Airway epithelial cell (primary cell): ENCODE results near the genes NARF and FN3KRP.

DNA sequence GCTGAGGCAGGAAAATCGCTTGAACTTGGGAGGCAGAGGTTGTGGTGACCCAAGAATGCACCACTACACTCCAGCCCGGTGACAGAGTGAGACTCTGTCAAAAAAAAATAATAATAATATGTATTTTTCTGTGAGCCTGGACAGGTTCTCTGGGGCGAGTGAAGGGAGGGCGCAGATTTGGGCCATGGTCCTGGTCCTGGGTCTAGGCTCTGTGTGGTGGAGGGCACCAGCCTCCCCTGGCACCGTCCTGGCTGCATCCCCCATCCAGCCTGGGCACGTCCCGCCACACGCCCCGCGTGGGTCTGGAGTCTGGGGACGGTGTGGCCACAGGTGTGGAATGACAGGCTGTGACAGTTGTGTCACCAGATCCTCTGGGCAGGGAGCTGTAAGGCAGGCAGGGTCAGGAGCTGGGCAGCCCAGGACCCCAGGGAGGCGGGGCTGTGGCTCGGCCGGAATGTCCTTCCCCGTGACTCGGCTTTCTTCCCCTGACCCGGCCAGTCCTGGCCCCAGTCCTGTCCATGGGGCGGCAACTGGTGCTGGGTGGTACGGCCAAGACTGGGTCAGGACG, 3.6 kb upstream of the SLC16A3 start:
- RAMPAGE, long total RNA = no peak

GRCh38 chr17:82258456-82259701, 14.6 kb downstream of the CSNK1D start:
- RAMPAGE, long total RNA = no peak

- RAMPAGE, long total RNA = no peak
Observed at GRCh38 chr17:82269451-82270086, 3.9 kb downstream of the CSNK1D start.

- RAMPAGE, long total RNA = no peak
Observed at GRCh38 chr17:82300839-82301139, 16.6 kb downstream of the CD7 start.

- RAMPAGE, long total RNA = no peak
Observed at GRCh38 chr17:82331336-82331866, 2.2 kb downstream of the SECTM1 start.

DNA sequence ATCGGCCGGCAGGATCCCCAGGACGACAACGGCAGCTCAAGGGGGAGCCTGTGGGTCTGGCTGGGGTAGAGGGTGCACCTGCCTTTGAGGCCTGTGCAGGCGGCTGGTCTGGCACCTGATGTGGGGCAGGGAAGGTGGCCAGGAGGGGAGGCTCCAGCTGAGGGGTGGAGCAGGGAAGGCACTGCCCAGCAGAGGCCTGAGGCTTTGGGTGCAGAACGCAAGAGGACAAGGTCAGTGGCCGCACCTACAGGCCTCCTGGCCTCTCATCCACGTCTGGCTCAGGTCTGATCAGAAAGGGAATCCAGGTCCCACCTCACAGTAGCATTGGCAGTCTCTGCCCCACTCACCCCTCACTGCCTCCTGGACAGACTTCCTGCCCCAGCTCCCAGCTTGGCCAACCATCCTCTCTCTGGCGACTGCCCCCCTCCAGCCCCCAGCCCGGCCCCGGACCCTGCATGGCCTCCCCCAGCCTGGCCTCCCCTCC, 4.4 kb downstream of the UTS2R start:
- RAMPAGE, long total RNA = no peak

DNA sequence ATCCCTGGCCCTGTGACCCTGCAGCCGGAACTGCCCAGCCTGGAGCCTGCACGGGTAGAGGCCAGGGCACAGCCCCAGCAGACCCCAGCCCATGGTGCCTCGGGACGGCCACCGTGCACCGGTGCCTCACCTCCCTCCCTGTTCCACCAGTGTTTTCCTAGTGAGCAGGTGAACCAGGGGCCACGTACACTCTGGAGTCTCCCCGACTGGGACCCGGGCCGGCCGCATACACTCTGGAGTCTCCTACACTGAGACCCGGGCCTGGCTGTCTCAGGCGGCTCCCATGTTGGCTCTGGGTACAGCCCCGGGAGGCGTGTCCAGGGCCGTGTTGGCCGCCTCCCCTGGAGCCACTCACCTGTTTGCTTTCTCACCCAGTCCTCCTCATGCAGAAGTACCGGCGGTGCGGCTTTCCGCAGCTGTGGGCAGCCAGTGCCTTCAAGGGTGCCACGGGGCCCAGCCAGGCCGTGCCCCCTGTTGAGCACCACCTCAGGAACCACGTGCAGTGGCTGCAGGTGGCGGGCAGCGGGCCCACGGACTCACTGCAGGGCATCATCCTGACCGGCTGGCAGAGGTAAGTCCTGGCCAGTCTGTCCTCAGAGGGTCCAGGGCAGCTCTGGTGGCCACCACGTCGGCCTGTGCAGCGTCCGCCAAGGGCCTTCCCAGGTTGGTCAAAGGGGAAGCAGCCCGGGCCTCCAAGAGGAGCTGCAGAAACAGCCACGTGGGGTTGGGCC, 13.6 kb downstream of the CYBC1 start:
- RAMPAGE, long total RNA = no peak

DNA sequence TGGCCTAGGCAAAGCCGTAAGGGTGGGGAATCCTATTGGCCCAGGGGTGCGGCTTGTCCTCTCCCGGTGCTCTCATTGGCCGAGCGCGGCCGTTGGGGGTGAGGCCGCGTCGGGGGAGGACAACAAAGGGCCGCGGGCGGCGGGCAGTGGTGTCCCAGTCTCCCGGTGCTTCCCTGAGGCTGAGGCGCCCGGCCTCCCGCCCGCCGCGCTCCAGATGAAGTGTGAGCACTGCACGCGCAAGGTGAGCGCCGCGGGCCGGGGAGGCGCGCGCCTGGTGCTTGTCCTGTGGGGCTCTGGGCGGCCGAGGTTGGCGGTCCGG, at the start of gene NARF:
NARF (plus strand) TSS at position 152 of the 319 bp plus-strand sequence.
- RAMPAGE, long total RNA = start-site peak on the plus strand centred at position 116 of the sequence, 77 bp wide, 517 and 78 reads in 2 replicates

- RAMPAGE, long total RNA = no peak
Observed at GRCh38 chr17:82548533-82549202, 29.1 kb downstream of the FOXK2 start.

DNA sequence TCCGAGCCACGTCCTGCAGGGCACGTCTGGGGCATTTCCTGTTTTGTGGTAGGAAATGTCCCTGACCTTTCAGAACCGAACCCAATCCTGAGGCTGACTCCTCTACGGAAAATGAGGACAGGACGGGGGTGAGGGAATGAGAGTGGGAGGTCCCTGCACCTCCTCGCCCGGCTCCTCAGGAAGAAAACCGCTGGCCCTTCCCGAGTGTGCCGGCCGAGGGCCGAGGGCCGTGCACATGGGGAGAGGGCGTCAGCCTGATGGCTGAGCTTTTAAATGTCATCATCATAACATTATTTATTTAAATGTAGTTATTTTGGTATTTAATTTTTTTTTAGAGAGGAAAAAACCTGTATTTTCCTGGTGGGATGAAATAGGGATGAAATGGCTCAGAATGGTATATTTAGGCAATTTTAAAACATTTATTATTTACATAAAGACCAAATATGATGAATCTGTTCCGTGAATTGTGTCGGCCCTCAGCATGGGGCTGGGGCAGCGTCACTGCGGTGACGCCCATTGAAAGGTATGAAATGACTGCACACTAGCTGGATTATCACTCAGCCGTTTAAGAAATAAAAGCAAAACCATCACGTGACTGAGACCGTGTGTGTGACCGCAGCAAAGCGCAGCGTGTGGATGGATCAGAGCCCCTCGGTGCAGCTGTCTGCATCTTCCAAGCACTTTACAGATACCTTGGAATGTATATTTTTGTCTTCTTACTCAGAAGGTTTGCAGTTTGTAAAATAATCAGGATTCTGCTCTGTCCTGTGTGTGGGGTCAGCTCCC, 45.5 kb downstream of the WDR45B start:
- RAMPAGE, long total RNA = no peak

DNA sequence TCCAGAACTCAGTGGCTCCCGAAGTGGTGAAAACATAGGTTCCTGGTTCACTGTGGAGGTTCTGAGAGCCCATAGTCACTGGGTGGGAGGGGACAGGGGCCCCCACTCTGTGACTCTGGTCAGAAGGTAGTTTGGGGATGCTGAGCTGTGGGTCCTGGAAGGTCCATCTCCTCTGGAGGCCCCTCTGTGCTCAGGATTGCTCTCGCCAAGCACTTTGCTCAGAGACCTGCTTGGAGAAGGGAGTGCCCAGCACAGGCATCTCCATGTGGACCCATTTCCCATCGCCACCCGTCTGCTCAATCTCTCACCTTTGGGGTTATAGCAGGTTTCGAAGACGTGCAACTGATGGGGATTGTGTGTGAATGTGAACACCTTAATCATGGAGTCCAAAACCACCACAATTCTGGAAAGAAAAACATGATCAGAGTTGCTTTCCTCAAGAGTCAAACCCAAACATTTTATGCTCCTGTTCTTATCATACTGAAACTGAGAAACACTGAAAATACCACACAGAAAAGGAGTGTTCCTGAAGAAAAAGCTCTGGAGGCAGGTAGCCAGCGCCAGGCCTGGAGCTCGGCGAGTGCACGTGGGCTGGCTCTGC, 23.1 kb downstream of the WDR45B start:
- RAMPAGE, long total RNA = no peak

DNA sequence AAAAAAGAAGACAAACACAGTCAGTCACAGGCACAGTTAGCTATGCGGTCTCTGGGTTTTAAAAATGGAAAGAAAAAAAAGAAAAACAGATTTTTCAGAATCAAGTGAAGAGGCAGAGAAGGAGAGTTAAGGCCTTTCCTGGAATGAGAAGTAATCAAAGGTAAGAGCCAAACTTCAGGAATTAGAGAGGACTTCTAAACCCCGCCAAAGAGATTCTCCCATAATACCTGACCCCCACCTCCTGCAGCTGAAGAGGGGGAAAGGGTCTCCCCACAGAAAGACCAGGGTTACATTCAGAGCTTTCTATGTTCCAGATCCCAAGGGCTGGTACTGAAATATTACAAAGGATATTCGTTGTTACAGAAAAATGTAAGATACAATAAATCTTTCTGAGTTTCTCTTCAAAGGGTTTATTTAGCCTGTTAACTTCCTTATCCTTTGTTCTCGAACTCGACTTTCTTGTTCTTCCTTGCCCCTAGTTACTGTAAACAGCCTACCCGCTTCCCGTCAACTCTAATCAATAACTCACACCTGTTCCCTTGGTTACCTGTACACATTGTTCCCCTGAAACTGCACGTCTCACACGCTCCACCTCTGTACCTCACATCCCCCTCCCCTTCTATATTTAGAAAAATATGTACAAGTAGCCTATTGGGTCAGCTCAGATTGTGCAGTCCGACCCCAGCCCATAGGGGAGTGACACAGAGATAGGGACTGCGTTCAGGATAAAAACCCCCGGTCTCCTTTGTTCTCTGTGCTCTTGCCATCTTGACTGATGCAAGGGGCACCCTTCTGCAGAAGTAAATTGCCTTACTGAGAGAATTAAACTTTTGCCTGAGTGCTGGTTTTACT, 11.7 kb downstream of the WDR45B start:
- RAMPAGE, long total RNA = no peak

DNA sequence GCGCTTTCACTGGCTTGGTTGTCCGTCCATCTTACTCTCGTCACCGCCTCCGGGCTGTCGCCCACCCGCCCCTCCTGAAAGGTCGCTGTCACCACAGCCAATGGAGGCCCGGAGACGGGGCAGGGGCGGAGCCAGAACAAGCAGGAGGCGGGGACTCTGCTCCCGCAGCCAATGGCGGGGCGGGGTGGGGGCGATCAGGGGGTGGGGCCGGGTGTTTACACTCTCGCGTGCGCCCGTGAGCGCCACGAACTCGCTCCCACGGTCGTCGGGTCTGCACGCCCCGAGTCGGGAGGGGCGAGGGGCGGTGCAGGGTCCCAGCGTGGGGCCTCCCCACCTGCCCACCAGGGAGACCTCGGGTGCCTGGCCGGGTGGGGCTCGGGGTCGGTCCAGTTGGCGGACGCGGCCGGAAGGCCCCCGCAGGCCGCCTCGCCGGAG, 308 bp upstream of the RAB40B start:
- RAMPAGE, long total RNA = no peak

- RAMPAGE, long total RNA = start-site peak on the plus strand at chr17:82716728-82716750, 130 and 64 reads in 2 replicates
Observed at GRCh38 chr17:82715960-82716946, at the start of gene FN3KRP. Gene FN3KRP, plus strand, starts transcription at chr17:82716706.

DNA sequence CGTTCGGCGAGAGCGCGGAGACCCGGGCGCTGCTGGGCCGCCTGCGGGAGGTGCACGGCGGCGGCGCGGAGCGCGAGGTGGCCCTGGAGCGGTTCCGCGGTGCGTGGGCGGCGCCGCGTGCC, 275 bp downstream of the TBCD start:
- RAMPAGE, long total RNA = no peak

DNA sequence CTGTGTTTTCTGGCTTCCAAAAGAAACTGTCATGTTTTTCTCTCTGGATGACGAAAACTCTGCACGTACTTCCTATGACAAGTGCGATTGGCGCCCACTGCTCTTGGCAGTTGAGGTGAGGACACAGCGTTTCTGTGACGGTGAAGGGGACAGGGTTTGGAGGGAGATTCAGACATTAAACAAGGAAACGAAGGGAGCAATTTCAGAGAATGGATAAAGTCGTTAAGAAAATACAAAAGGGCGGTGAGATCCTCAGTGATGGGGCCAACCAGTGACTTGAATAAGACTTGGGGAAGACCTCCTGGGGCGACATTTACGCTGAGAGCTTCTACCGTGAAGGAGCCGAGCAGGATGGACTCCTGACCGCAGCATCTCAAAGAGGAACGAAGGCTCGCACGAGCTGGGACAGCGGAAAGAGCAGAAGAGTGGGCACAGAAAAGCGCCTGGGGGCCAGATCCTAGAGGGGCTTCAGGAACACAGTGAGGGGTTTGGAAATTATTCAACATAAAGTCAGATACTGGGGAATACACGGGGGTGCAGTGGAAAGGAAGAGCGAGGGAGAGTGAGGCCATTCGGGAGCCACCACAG, 17.6 kb downstream of the ZNF750 start:
- RAMPAGE, long total RNA = no peak

GRCh38 chr17:82885161-82885436, 45.3 kb upstream of the ZNF750 start:
- RAMPAGE, long total RNA = no peak

GRCh38 chr17:82889181-82890264, 49.7 kb upstream of the ZNF750 start:
- RAMPAGE, long total RNA = no peak

DNA sequence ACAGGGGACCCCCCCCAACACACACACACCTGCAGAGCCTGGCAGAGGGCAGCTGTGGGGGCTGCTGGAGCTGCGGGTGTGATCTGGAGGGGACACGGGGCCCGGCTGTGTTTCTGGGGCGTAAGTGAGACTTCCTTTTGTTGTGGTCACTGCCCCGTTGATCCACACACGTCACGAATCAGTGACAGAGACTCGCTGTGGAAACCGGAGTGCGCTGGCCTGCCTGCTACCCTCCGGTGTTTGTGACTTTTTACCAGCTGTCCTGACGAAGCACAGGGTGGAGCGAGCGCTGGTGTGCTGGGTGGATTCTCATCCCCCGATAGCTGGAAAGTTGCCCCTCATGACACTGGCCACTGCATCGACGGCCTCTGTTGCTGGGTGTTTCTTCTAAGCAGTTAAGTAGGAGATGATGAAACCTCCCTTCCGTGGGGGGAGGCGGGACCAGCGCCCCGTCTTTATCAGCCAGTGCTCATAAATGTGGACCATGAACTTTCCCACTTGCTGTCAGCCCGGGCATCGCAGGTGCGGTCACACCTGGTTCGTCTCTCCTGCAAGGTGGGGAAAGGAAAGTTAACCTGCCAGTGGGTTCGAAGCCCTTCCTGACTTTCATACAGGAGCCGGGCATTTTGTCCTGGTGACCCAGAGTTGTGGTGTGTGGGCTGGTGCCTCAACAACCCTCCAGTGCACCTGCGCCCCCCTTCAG, 2.4 kb downstream of the METRNL start:
- RAMPAGE, long total RNA = no peak

DNA sequence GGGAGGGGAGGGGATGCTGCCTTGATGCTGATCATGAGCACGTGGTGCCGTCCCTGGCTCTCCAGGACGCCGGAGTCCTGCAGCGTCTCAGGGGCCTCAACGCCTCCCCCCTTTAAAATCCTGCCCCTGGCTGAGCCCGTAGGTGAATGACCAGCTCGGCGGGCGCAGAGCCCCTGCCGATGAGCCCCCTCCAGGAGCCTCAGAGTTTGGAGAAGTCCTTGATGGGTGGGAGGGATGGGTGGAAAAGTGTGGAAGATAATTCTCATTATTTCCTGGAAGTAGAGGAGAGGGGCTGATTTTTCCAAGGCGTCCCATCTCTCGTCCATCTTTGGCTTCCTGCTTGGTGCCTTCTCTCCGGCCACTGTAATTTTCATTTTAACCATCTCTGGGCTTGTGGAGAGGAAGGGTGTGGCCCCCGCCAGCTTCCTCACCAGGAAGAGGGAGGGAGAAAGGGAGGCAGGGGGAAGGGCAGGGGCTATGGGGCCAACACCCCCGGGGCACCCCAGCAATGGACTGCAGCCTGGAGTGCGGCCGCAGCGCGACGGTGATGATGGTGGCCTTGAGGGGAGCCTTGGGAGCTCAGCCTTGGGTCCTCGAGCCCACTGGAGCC, 9.3 kb downstream of the METRNL start:
- RAMPAGE, long total RNA = no peak